Measurements from ENCODE around the gene FLRT3.

DNA sequence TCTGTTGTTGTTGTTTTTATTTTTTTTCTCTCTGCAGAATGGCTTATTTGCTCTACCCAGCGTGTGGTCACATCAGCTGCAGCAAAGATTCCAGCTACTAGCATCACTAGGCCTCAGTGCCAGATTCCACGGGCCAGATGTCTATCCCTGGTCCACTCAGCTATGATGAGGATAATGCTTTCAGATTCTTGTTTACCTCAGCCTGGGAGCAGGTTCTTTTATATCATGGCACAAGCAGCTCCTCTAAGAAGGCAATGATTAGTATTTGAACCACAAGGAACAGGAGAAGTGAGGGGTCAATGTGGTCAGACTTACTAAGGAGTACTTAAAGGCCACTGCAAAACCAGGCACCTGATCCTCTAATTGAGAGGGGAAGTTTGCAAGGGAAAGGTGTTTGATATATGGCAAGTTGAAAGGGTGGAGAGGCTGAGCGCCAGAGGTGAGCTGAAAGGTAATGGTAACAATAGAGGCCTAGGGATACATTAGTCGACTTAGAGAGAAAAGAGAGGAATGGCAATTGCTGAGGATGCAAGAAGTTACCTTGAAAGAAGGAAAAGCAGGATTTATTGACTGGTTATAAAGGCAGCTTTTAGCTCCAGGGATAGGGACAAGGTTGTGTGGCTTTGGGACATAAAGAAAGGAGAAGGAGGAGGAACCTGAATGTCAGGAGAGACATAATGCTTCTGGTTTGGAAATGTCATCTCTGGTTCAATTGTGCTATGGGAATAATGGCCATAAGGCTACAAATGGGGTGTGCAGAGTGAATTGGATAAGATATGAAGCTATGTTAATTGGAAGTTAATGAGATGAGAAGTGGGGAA lies 110.3 kb downstream of the PLCB1 start:
- RAMPAGE, long total RNA: no peak
- RRBS, 2 experiments: no CpG with 5 or more reads among the region's 4 CpGs
CAGE:
- cytosol, long polyA minus RNA: no peak
- cytosol, long polyA plus RNA: no peak
- long polyA plus RNA: no peak
- nucleolus, long total RNA: no peak
- nucleus, long polyA plus RNA: no peak
- nucleus, long total RNA: no peak

DNA sequence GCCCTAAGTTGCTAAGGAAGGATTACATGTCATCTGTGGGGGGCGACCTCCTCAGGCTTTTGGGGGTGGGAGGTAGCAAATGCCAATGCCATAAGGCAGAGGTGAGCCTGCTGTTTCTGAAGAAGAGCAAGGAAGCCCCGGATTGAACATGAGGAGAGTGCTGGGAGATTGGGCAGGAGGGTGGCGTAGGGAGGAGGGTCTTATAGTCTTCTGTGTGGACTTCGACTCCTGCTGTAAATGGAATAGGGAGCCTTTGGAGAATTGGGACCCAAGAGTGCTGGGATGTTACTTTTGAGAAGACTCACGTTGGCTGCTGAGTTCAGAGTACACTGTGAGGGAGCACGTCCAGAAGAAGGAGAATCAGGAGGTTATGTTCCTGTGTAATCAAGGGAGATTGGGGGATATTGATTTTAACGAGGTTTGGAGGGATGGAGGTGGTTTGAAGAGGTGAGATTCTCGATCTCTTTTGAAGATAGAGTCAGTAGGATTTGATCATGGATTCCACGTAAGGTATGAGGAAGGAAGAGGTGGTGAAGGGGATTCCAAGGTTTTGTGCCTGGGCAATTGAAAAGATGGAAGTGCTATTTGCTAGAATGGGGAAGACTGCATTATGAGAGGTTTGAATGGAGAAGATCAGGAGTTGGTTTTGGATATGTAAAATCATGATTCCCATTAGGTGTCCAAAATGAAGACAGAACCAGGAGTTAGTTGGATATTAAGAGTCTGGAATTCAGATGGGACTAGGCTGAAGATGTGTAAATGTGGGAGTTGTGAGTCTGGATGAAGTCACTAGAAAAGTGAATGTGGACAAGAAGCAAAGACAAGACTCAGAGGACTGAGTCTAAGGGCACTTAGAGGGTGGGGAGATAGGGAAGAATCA lies 38.8 kb downstream of the PLCB4 start:
- RAMPAGE, long total RNA: no peak
- RRBS, 2 experiments: no CpG with 5 or more reads among the region's 9 CpGs
CAGE:
- cytosol, long polyA minus RNA: no peak
- cytosol, long polyA plus RNA: no peak
- long polyA plus RNA: no peak
- nucleolus, long total RNA: no peak
- nucleus, long polyA plus RNA: no peak
- nucleus, long total RNA: no peak

GRCh38 chr20:9233994-9234627 lies 165.2 kb downstream of the PLCB4 start:
- RAMPAGE, long total RNA: no peak
- RRBS, 2 experiments: no CpG with 5 or more reads among the region's 1 CpG
CAGE:
- cytosol, long polyA minus RNA: no peak
- cytosol, long polyA plus RNA: no peak
- long polyA plus RNA: no peak
- nucleolus, long total RNA: no peak
- nucleus, long polyA plus RNA: no peak
- nucleus, long total RNA: no peak

DNA sequence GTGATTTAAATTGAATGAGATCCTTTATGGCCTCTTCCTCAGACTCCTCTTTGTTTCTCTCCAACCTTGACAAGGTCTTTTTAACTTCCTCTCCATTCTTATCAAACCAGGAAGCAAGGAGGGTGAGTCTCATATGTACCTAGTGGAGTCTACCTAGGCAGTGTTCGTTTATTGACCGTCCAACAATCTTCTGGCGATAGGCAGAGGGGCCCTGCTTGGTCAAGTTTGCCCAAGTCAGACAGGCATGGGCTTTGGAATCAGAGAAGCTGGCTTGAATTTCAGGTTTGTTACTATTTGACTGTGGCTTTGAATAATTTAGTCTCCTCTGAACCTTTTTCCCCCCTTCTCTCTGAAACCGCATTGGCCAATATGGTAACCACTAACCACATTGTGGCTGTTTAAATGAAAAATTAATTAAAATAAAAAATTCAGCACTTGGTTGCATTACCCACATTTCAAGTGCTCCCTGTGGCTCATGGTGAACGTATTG lies 184.1 kb upstream of the LAMP5 start:
- RAMPAGE, long total RNA: no peak
- RRBS, 2 experiments: no CpG with 5 or more reads among the region's 5 CpGs
CAGE:
- cytosol, long polyA minus RNA: no peak
- cytosol, long polyA plus RNA: no peak
- long polyA plus RNA: no peak
- nucleolus, long total RNA: no peak
- nucleus, long polyA plus RNA: no peak
- nucleus, long total RNA: no peak

- RAMPAGE, long total RNA: no peak
- RRBS, 2 experiments: no CpG with 5 or more reads among the region's 14 CpGs
CAGE:
- cytosol, long polyA minus RNA: no peak
- cytosol, long polyA plus RNA: no peak
- long polyA plus RNA: no peak
- nucleolus, long total RNA: no peak
- nucleus, long polyA plus RNA: no peak
- nucleus, long total RNA: no peak
Measured at GRCh38 chr20:9837892-9838319, 970 bp downstream of the PAK5 start.

GRCh38 chr20:10219261-10219908 lies 755 bp downstream of the SNAP25 start:
- RAMPAGE, long total RNA: no peak
- RRBS, 2 experiments: 10 to 13% methylated on average over 5 to 13 of the region's 39 CpGs
CAGE:
- cytosol, long polyA minus RNA: no peak
- cytosol, long polyA plus RNA: no peak
- long polyA plus RNA: no peak
- nucleolus, long total RNA: no peak
- nucleus, long polyA plus RNA: no peak
- nucleus, long total RNA: no peak

GRCh38 chr20:10370103-10370812 lies 63.8 kb downstream of the MKKS start:
- RAMPAGE, long total RNA: no peak
- RRBS, 2 experiments: no CpG with 5 or more reads among the region's 7 CpGs
CAGE:
- cytosol, long polyA minus RNA: no peak
- cytosol, long polyA plus RNA: no peak
- long polyA plus RNA: no peak
- nucleolus, long total RNA: no peak
- nucleus, long polyA plus RNA: no peak
- nucleus, long total RNA: no peak

DNA sequence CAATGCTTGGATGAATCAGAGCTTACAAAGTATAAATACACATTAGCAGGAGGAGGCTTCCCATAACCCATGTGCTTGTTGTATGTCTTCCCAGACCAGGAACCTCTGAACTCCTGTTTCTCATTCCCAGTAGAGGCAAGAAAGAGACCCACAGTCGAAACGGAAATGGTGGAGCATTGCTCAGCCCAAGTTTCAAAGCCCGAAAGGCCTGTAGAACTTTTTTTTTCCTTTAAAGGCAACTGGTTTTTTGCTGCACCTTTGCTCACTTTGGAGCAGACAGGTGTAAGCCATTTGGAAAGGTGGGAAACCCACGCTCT lies 38.6 kb downstream of the JAG1 start:
- RAMPAGE, long total RNA: no peak
- RRBS, 2 experiments: no CpG with 5 or more reads among the region's 4 CpGs
CAGE:
- cytosol, long polyA minus RNA: no peak
- cytosol, long polyA plus RNA: no peak
- long polyA plus RNA: no peak
- nucleolus, long total RNA: no peak
- nucleus, long polyA plus RNA: no peak
- nucleus, long total RNA: no peak

DNA sequence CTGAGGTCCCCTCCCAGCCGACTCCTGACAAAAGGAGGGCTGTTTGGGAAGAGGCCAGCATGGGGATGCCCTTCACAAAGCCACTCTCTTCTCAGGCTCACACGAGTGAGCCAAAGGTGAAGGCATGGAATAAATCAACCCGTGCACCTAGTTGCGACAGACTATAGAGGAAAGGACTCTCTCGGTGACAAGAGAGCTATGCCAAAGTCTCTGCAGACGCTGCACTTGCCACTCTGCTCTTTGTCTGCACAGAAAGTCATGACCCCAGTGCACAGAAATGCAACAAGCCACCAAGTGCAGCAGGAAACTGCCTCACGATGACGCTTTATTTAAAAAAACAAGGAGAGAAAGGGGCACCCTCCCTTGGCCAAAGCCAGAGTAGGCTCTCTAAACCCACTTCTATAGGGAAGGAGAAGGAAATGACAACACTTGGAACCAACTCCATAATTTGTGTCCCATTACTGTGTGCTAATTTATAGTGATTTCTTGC lies 21.0 kb downstream of the JAG1 start:
- RAMPAGE, long total RNA: no peak
- RRBS, 2 experiments: no CpG with 5 or more reads among the region's 8 CpGs
CAGE:
- cytosol, long polyA minus RNA: no peak
- cytosol, long polyA plus RNA: no peak
- long polyA plus RNA: no peak
- nucleolus, long total RNA: no peak
- nucleus, long polyA plus RNA: no peak
- nucleus, long total RNA: no peak

DNA sequence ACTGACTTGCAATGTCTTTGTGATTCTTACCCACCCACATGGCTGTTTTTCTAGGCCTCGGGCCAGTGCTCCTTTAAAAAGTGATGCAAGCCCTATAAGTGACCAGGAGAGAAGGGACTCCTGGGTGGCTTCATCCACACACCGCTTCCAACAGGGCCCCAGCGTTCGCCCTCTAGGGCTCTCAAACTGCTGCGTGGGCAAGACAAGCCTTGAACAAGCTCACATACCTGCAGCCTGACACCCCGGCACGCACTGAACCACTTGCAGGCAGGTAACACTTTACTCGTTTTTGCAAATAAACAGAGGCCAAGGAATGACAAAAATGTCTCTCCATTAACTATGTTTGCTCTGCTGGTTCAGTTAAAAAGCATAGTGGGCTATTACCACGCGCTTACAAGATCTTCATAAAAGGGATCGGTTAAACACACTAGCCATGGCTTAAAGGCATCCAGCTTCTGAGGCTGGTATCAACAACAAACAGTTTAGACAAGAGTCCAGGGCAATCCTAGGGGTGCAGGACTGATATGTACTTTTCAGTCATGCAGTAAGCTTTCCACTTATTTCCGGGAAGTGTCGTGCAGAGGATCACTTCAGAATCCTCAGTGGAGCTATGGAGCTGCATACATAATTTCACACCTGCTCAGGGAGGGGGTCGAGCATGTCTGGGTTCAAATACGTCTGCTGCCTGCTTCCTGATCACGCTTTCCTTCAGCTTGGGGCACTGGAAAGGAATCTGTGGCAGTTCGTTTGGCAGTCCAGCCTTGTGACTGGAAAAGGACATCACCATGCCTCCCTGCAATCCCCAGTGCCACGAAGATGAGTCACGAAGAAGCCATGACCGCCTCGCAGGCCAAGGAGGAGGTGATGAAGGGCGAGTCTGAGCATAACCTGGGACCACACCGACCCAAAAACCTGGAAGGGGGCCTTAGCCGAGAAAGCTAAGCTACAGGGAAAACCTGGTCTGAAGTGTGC lies 13.5 kb downstream of the JAG1 start:
- RAMPAGE, long total RNA: no peak
- RRBS, 2 experiments: no CpG with 5 or more reads among the region's 24 CpGs
CAGE:
- cytosol, long polyA minus RNA: no peak
- cytosol, long polyA plus RNA: no peak
- long polyA plus RNA: no peak
- nucleolus, long total RNA: no peak
- nucleus, long polyA plus RNA: no peak
- nucleus, long total RNA: no peak

GRCh38 chr20:11267296-11267767 lies 593.5 kb upstream of the JAG1 start:
- RAMPAGE, long total RNA: no peak
- RRBS, 2 experiments: no CpG with 5 or more reads among the region's 4 CpGs
CAGE:
- cytosol, long polyA minus RNA: no peak
- cytosol, long polyA plus RNA: no peak
- long polyA plus RNA: no peak
- nucleolus, long total RNA: no peak
- nucleus, long polyA plus RNA: no peak
- nucleus, long total RNA: no peak

DNA sequence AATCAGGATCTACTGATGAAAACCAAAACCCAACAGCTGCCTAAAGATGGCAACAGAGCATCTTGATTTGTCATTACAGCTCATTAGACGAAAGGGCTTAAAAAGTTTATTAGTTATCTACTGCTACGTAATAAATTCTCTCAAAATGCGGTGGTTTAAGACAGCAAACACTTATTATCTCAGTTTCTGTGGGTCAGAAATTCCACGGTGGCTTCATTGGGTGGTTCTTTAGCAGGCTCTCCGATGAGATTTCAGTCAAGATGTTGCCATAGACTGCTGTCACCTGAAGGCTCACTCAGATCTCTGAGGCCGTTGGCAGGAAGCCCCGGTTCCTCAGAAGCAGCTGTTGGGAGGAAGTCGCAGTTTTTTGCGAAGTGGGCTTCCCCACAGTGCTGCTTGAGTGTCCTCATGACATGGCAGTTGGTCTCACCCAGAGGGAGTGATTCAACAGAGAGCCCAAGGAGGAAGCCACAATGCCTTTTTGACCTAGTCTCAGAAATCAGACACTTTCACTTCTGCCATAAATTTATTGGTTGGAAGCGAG lies 208.5 kb downstream of the TASP1 start:
- RAMPAGE, long total RNA: no peak
- RRBS, 2 experiments: no CpG with 5 or more reads among the region's 10 CpGs
CAGE:
- cytosol, long polyA minus RNA: no peak
- cytosol, long polyA plus RNA: no peak
- long polyA plus RNA: no peak
- nucleolus, long total RNA: no peak
- nucleus, long polyA plus RNA: no peak
- nucleus, long total RNA: no peak

DNA sequence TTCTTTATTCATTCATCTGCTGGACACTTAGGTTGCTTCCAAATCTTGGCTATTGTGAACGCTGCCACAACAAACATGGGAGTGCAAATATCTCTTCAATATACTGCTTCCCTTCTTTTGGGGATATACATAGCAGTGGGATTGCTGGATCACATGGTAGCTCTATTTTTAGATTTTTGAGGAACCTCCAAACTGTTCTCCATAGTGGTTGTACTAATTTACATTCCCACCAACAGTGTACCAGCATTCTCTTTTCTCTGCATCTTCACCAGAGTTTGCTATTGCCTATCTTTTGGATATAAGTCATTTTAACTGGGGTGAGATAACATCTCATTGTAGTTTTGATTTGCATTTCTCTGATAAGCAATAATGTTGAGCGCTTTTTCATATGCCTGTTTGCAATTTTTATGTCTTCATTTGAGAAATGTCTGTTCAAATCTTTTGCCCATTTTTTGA lies 157.4 kb downstream of the TASP1 start:
- RAMPAGE, long total RNA: no peak
- RRBS, 2 experiments: no CpG with 5 or more reads among the region's 2 CpGs
CAGE:
- cytosol, long polyA minus RNA: no peak
- cytosol, long polyA plus RNA: no peak
- long polyA plus RNA: no peak
- nucleolus, long total RNA: no peak
- nucleus, long polyA plus RNA: no peak
- nucleus, long total RNA: no peak

DNA sequence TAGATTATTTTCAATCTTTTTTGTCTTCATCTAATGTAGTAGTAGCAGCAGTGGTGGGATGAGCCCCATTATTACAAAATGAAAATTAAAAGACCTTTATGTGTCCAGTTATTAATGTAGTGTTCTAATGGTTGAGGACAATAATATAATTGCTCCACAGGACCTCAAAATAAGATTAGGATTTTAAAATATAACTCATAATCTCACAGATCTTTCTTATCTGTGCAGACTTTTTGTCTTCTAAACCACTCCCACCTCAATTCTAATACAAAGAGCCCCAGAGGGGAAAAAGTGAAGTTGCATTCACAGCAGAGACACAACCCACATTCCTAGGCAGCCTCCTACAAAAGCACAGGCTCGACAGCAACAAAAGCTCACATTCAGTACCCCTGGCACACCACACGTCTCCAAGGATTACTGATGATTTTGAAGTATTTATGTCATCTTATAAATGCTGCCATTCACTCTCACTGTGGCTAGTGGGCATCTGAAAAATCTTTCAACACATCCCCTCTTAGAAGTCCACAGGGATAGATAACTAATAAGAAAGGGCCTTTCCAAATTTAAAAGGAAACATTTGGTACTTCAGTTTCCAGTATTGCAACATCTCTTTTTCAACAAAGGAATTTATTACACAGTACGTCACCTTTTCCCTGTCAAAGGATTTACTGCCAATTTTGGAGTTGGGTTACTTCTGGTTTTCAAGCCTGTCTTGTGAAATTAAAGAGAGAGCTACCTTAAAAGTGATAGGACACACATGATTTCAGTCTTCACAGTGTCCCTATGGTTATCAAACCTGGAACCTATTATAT lies 146.8 kb downstream of the TASP1 start:
- RAMPAGE, long total RNA: no peak
- RRBS, 2 experiments: no CpG with 5 or more reads among the region's 3 CpGs
CAGE:
- cytosol, long polyA minus RNA: no peak
- cytosol, long polyA plus RNA: no peak
- long polyA plus RNA: no peak
- nucleolus, long total RNA: no peak
- nucleus, long polyA plus RNA: no peak
- nucleus, long total RNA: no peak

GRCh38 chr20:13875343-13875887 lies 90.6 kb downstream of the NDUFAF5 start:
- RAMPAGE, long total RNA: no peak
- RRBS, 2 experiments: no CpG with 5 or more reads among the region's 3 CpGs
CAGE:
- cytosol, long polyA minus RNA: no peak
- cytosol, long polyA plus RNA: no peak
- long polyA plus RNA: no peak
- nucleolus, long total RNA: no peak
- nucleus, long polyA plus RNA: no peak
- nucleus, long total RNA: no peak

DNA sequence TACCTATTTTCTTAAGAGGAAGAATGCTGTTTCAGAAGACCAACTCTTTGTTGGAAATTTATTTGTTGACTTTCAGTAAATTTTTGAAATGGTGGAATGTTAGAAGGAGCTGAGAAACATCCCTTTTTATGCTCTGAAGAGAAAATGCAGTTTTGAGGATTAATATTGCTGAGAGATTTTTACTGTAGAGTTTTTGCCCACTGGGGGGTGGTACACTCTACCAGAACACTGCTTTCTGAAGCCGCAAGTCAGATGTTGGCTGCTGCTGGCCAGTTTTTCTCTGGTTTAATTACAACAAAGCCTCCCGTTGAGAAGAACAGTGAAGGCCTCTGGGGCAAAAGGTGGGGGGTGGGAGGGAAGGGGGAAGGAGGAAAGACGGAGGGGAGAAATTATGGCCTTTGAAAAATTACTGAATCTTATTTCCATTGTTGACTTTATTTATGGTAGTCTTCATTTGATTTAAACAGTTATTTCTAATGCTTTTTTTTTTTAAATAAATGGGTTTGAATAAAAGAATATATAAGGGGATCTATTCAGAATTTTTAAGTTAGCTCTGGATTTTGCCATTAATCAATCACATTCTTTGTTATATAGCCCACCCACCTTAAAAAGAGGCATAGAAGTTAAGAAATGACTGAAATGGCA lies 3.0 kb downstream of the FLRT3 start:
- RAMPAGE, long total RNA: no peak
- RRBS, 2 experiments: no CpG with 5 or more reads among the region's 3 CpGs
CAGE:
- cytosol, long polyA minus RNA: no peak
- cytosol, long polyA plus RNA: no peak
- long polyA plus RNA: no peak
- nucleolus, long total RNA: no peak
- nucleus, long polyA plus RNA: no peak
- nucleus, long total RNA: no peak

GRCh38 chr20:14337186-14337893 lies at the start of gene FLRT3:
Gene FLRT3 (minus strand): TSS chr20:14337612.
- RAMPAGE, long total RNA: no peak
- RRBS, 2 experiments: no CpG with 5 or more reads among the region's 12 CpGs
CAGE:
- cytosol, long polyA minus RNA: no peak
- cytosol, long polyA plus RNA: no peak
- long polyA plus RNA: start-site peak on the minus strand at chr20:14337574-14337638, 91 and 32 reads in 2 replicates
- nucleolus, long total RNA: no peak
- nucleus, long polyA plus RNA: no peak
- nucleus, long total RNA: no peak

- RAMPAGE, long total RNA: no peak
- RRBS, 2 experiments: no CpG with 5 or more reads among the region's 2 CpGs
CAGE:
- cytosol, long polyA minus RNA: no peak
- cytosol, long polyA plus RNA: no peak
- long polyA plus RNA: no peak
- nucleolus, long total RNA: no peak
- nucleus, long polyA plus RNA: no peak
- nucleus, long total RNA: no peak
Measured at GRCh38 chr20:16201166-16201536, 372.1 kb downstream of the KIF16B start.

DNA sequence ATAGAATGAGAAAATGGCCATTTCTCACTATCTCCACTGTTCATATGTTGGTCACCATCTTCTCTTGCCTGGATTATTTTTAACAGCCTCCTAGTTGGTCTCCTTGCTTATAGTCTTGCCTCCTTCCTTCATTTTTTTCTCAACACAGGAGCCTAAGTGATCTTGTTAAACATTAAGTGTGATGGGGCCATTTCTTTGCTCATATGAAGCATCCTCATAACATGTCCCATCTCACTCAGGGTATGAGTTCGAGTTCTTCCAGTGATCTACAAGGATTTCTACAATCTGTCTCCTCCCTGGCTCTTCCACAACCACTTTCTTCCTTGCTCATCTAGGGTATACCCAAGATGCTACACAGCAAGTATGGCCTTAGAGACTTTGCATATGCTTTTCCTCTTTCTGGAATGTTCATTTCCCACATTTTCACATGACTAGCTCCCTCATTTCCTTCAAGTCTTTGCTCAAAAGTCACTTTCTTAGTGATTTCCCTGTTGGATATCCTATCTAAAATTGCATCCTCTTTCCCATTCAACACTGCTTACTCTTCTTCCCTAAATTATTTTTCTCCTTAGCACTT lies 233.4 kb downstream of the KIF16B start:
- RAMPAGE, long total RNA: no peak
- RRBS, 2 experiments: no CpG with 5 or more reads among the region's 1 CpG
CAGE:
- cytosol, long polyA minus RNA: no peak
- cytosol, long polyA plus RNA: no peak
- long polyA plus RNA: no peak
- nucleolus, long total RNA: no peak
- nucleus, long polyA plus RNA: no peak
- nucleus, long total RNA: no peak

DNA sequence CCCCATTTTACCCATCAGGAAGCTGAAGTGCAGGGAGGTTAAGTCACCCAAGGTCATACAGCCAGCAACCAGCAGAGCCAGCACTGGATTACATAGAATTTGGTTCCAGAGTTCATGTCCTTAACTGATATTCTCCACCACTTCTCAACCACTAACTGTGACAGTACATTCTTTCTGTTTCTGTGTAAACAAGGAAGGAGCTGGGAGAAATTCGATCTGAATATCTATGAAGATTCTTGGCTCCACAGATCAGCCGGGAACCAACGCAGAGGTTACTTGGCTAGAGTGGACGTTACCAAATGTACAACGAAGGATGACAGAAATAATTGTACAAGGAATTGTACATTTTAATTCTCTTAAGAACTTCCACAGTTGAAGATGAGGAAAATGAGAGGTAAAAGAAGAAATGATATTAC lies 97.9 kb downstream of the KIF16B start:
- RAMPAGE, long total RNA: no peak
- RRBS, 2 experiments: no CpG with 5 or more reads among the region's 5 CpGs
CAGE:
- cytosol, long polyA minus RNA: no peak
- cytosol, long polyA plus RNA: no peak
- long polyA plus RNA: no peak
- nucleolus, long total RNA: no peak
- nucleus, long polyA plus RNA: no peak
- nucleus, long total RNA: no peak